Peyer's patch (tissue), 4 donors: ENCODE results near the gene STON1.

GRCh38 chr2:47698044-47698507, 84.9 kb upstream of the MSH6 start:
- PRO-cap, result no peak
- RAMPAGE, long total RNA, 4 experiments, result no peak in any of the 4 experiments

- PRO-cap, result no peak
- RAMPAGE, long total RNA, 4 experiments, result no peak in any of the 4 experiments
Observed at GRCh38 chr2:47784296-47784616, 1.3 kb downstream of the MSH6 start.

DNA sequence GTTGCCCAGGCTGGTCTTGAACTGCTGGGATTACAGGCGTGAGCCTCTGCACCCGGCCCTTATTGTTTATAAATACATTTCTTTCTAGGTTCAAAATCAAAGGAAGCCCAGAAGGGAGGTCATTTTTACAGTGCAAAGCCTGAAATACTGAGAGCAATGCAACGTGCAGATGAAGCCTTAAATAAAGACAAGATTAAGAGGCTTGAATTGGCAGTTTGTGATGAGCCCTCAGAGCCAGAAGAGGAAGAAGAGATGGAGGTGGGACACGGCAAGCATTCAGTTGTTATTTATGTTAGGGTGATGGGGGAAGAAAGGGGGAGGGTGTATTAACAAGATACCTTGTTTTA, 12.8 kb downstream of the MSH6 start:
- PRO-cap, result no peak
- RAMPAGE, long total RNA, 4 experiments, result start-site peak on the plus strand in 1 of 4 experiments, centred at position 176 of the sequence, 7 reads per replicate

- PRO-cap, result no peak
- RAMPAGE, long total RNA, 4 experiments, result no peak in any of the 4 experiments
Observed at GRCh38 chr2:47879735-47880499, 26.4 kb downstream of the FBXO11 start.

DNA sequence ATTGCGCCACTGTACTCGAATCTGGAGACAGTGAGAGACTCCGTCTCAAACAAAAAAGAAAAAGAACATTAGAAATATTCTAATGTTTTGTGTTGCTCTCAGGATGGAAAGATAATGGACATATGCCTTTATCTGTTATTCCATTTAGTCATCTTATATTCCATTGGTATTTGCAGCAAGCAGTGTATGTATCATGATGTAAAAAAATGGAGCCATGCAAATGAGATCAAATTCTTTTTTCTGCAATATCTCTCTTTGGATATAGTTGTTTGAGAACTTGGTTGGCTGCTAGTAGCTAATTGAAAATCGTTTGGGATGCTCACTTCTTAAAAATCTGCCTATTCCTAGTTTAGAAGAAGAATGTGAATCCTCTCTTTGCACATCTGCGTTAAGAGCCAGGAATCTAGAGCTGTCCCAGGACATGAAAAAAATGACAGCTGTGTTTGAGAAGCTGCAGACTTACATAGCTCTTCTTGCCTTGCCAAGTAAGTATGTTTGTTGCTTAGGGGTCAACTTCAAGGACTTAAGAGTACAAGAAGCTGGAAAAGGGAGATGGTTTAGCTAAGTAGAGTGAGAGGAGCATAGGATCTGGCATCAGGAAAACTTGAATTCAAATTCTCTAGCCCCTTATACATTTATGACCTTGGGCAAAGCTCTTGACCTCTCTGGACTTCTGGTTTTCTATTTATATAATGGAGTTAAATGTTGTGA, 33.9 kb downstream of the PPP1R21 start:
- PRO-cap, result no peak
- RAMPAGE, long total RNA, 4 experiments, result no peak in any of the 4 experiments

DNA sequence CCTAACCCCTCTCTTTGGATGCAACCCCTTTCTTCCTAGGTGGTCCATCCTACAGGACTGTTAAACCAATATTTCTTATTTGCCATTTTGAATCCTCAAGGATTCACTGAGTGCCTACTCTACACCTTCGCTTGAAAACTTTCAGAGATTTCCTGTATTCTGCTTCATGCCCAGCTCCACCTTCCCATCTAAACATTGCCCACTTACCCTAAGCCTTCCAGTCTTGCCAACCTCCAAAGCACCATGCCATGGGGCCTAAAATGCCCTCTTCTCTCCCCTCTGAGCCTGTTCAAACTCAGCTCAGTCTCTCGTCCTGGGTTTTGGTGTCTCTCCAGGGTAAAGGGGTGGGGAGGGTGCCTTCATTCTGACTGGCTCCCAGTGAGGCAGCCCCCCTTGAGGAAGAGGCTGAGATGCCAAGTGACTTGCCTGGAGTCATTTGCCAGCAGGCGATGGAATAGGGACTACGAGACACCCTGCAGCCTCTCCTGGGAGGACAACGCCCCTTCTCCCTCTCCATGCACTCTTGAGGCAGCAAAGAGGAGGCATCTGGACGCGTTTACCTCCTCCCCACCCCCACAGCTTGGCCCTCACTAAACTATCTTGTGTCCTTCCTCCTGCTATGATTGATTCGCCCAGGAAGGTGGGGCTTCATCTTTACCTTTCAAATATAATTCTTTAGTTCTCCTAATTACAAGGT, 858 bp upstream of the STON1 start:
- PRO-cap, result bidirectional peak, plus-strand start at position 442 of the sequence, minus-strand start at position 322 of the sequence
- RAMPAGE, long total RNA, 4 experiments, result start-site peak on the plus strand in 1 of 4 experiments, centred at position 460 of the sequence, 5 reads per replicate

DNA sequence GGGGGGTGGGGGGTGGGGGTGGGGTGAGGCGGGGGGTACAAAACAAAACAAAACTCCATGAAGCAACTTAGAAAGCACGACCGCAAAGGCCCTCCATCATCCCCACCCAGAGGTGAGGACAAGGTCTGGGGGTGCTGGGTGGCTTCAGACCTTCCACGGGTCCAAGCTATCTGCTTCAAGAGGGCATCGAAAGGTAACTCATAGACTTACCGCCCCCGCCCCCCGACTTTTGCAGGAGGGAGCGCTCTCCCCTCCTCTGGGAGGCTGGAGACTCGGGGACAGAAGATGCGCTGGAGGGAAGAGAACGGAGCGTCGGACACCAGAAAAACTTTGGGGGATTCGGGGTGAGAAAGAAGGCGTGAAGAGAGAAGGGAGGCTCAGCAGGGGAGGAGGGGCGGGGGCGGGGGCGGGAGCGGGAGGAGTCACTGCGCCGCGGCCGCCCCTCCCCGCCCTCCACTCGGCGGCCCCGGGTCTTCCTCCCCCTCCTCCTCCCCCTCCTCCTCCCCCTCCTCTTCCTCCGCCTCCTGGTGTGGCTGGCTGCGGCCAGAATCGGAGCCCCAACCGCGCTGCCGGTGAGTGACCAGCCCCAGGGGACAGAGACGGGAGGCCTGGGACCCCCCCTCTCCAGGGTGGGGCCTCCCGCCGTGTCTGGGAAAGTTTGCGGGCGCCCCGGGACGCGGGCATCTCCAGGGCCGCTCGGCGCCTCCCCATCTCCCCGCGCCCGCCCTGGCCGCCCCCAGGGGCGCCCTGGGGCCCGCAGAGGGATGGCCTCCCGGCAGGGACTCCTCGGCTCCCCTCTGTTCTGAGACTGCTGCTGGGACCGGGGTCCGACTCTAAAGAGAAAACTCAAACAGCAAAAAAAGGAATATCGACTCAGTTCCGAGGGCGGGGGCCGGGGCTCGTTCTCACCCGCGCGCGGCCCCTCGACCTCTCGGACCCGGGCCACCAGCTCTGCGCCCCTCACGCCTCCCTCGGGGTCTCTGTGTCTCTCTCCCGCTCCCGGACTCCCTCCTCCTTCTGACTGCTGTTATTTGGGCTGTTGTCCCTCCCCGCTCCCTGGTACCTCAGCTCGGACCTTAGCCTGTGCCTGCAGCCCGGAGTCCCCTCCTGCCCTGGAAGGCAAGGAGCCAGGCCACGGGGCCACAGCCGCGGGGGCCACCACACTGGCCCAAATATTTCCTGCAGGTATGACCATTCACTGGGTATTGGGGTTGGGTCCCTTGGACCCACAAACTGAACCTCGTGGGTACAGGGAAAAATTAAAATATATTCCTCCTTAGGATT, at the start of gene STON1:
Gene STON1, plus strand, starts transcription at position 510 of the 1,284 bp plus-strand sequence.
- PRO-cap, result bidirectional peak, plus-strand start at position 546 of the sequence, minus-strand start at position 332 of the sequence
- RAMPAGE, long total RNA, 4 experiments, result start-site peak on the plus strand in 2 of 4 experiments, centred at positions 532 to 541 of the sequence, 32 to 66 reads per replicate

DNA sequence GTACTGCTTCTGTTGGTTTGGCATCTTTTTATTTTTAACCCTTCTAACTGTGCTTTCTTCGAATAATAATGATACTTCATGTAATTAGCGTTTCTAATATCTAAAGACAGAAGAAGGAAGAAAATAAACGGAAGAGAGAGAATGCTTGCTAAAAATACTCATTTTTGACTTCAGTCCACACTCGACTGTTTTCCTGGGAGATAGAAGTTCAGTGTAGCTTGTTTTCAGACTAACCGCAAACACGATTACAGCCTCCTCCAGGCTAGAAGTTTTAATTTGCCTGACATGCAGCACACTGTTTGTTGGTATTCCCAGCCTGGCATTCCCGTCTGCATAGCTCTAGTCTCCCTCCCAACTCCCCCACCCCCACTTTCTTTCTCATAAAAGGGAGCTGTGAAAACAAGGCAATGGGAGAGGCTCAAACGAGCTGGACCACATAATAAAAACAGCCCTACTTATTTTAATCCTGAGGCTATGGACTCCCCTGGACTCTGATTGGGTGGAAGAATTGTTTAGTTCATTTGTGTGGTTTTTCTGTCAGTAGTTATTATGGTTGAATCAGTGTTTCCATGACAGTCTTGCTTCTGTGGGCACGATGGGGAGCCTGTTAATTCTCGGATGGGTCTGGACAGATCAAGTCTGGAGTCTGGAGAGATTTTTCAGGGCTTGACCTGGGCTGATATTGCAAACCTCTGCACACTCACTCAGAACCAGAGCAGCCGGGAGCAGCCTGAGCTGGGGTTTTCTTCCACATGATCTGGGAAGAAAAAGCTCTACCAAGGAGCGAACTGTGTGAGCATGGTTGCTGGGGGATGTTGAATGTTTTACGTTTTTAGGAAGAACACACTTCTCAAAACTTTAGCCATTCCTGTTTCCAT, 1.2 kb downstream of the STON1 start:
- PRO-cap, result bidirectional peak, plus-strand start at position 575 of the sequence, minus-strand start at position 358 of the sequence
- RAMPAGE, long total RNA, 4 experiments, result no peak in any of the 4 experiments

DNA sequence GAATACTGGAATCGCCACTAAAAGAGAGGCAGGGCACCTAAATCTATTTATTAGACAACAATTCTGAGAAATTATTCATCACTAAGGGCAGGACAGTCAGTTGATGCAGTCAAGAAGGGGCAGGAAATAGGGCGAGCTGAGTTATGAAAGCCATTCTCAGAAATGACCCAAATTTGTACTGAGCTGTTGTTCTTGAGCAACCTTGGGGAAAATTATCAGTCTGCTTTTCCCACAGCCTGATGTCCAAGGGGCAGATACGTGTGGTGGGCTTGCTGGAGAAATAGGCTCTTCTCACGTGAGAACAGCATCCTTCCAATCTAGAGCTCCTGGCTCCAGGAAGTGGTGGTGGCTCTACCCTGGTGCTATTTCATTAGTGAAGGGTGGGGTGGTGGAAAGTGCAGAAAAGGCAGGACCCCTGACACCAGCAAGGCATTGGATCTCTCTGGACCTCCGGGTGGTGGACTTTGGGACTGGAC, 38.6 kb downstream of the STON1 start:
- PRO-cap, result unidirectional peak, plus-strand start at position 253 of the sequence
- RAMPAGE, long total RNA, 4 experiments, result no peak in any of the 4 experiments

- PRO-cap, result no peak
- RAMPAGE, long total RNA, 4 experiments, result no peak in any of the 4 experiments
Observed at GRCh38 chr2:50720597-50721011, 311.3 kb downstream of the NRXN1 start.

GRCh38 chr2:51015268-51015675, 16.7 kb downstream of the NRXN1 start:
- PRO-cap, result no peak
- RAMPAGE, long total RNA, 4 experiments, result no peak in any of the 4 experiments

GRCh38 chr2:53353475-53353854, 414.1 kb upstream of the CHAC2 start:
- PRO-cap, result no peak
- RAMPAGE, long total RNA, 4 experiments, result no peak in any of the 4 experiments

GRCh38 chr2:53785313-53785648, 1.5 kb downstream of the ASB3 start:
- PRO-cap, result no peak
- RAMPAGE, long total RNA, 4 experiments, result no peak in any of the 4 experiments

- PRO-cap, result no peak
- RAMPAGE, long total RNA, 4 experiments, result no peak in any of the 4 experiments
Observed at GRCh38 chr2:53787674-53787936, 761 bp downstream of the ERLEC1 start.

DNA sequence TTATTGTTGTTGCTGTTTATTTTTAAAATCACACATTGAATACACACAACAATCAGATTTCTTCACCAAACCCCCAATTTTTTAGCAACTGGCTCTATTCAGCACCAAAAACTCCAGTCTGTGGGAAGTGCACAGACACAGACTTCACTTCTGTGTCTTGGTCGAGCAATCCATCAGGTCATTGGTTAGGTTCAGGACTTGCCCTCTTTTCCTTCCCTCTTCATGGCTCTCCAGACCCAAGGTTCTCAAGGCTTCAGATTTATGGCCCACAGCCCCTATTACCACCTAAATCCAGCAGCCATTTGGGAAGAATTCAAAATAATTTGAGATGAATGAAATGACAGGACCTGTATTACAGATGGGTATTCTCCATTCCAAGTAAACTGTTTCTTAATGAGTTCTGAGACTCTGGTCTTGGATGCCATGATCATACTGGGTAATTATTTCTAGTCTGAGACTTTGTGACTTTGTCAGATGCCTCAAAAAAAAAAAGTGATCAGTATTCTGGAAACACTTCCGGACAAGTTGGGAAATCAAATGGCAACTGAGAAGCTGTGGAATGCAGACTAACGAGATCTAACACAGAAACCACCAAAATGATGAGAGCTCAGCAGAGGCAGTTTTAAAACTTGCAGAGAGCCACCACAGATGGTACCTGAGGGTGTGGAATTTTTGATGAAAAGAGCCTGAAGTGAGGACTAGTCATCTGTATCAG, 5.3 kb upstream of the GPR75 start:
- PRO-cap, result no peak
- RAMPAGE, long total RNA, 4 experiments, result no peak in any of the 4 experiments

DNA sequence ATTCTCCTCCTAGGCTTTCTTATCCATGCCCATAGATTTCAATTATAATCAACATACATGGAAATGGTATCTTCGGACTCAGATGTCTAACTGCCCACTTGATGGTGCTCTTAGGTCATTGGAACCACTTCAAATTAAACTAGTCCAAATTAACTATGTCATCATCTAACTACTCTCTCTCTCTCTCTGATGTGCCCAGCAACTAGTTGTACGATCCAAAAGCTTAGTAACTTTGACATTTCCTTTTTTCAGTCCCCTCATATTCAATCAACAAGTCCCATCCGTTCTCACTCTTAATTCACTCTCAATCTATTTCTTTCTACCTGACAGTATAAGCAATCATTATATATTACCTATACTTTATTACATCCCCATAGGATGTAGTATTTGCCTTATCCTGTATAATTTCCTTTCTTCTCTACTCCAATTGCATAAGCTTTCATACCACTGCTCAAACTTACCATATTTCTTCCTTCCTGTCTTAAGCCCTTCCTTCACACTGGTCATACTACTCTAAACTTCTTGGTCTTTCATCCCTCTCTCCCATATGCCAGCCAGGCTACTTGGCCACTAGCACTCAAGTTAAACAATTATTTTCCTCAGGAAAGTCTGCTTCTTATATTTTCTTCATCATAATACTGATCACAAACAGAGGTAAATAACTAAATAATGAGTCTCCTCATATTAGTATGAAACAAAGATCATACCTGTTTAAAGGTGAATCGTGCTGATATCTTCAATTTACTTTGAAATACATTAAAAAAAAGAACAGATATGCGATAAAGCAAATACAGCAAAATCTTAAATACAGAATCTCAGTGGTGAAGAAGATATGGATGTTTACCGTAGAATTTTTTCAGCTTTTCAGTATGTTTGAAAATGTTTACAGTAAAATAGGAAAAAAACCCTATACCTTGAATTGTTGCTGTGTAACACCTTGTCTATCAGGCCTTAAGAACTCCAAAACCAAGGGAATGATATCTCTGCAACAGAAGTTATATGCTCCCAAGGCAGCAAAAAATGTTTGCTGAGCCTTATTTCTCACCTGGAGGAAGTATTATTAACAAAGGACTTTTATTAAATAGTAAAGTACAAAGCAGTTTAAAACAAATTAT, 43.7 kb upstream of the GPR75 start:
- PRO-cap, result no peak
- RAMPAGE, long total RNA, 4 experiments, result start-site peak on the minus strand in 2 of 4 experiments, centred at positions 580 to 709 of the sequence, 15 to 26 reads per replicate

DNA sequence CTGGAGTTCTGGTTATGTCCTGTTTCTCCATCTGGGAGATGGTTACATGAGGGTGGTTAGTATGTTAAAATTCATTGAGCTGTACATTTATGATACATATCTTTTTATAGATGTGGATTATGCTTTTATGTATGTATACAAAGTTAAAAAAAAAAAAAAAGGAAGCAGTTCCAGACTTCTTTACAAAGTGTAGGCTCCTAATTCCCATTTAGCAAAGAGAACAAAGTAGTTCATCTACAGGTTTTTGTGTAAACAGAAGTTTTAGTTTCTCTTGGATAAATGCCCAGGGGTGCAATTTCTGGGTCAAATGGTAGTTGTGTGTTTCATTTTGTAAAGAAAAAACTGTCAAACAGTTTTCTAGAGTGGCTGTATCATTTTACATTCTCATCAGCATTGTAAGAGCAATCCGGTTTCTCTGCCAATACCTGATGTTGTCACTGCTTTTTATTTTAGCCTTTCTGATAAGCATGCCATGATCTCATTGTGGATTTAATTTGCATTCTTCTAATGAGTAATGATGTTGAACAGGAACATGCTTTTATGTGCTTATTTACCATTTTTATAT, 16.4 kb downstream of the ACYP2 start:
- PRO-cap, result no peak
- RAMPAGE, long total RNA, 4 experiments, result no peak in any of the 4 experiments

GRCh38 chr2:54551146-54551664, 95.1 kb downstream of the SPTBN1 start:
- PRO-cap, result no peak
- RAMPAGE, long total RNA, 4 experiments, result no peak in any of the 4 experiments

DNA sequence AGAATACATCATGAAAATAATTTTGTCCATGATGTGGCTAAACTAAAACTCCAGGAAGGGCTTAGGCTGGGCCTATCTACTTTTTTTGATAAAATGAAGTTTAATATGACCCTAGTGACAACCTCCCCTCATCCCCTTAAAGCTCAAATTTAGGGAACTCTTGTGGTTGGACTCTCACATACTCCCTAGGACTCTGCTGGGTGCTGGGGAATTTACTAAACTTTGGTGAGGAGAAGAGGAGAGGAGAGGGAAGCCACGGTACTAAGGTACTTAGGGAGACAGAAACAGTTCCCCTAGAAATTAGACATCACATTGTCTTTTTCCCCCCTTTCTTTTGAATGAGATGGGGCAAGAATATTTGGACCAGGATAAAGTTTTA, 115.8 kb downstream of the SPTBN1 start:
- PRO-cap, result no peak
- RAMPAGE, long total RNA, 4 experiments, result no peak in any of the 4 experiments

DNA sequence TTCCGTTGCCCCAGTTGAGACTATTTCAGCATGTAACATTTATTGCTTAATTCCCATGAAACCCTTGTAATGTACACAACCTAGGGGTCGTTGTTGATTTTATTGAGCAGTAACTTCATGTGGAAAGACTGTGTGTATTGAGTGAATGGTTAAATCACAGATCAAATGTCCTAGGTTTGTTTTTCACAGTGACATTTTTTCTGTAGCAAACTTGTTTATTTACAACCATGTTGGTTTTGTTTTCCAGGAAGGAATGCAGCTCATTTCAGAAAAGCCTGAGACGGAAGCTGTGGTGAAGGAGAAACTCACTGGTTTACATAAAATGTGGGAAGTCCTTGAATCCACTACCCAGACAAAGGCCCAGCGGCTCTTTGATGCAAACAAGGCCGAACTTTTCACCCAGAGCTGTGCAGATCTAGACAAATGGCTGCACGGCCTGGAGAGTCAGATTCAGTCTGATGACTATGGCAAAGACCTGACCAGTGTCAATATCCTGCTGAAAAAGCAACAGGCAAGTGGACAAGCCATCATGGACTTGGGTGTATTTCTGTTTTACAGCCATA, 79.3 kb upstream of the EML6 start:
- PRO-cap, result no peak
- RAMPAGE, long total RNA, 4 experiments, result start-site peak on the plus strand in 2 of 4 experiments, centred at positions 349 to 469 of the sequence, 33 to 84 reads per replicate